Gallbladder (tissue), 1 donor: ENCODE measurements around a stretch of chr21.

DNA sequence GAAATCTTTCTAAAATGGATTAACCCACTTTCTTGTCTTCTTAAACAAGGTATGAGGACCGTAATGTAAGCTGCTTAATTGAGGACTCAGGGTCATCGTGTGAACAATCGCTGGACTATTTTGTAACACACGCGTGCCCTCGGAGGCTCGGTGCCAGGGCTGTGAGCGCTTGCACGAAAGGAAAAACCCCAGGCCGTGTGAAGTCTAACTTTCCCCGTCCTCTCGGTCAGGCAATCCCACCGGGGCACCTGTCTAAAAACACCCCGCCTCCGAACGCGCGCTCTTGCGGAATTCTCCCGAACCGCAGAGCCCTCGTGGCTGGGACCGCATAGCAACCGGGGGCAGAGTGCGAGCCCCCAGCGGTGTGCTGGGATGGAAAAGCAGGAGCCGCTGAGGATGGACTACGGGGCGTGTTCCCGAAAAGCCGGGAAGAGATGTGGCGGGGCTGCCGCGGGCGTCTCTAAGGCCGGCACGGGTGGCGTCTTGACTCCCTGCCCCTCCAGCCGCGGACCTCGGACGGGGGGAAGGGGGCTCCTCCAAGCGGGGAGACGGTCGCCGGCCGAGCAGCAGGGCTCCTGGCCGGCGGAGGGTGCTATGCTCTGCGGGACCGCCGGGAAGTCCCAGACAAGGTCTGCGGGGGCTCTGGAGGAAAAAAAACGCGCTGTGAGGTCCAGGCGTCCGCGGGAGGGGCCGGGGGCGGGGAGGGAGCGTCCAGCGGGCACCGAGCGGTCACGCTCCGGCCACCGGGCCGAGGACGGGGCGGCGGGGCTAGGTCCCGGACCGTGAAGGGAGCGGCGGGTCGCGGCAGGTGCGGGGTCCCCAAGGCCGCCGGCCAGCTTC lies 984 bp downstream of the ZBTB21 start:
- PRO-cap: bidirectional peak, plus-strand start at position 411 of the sequence, minus-strand start at position 343 of the sequence; bidirectional peak, plus-strand start at position 702 of the sequence, minus-strand start at position 558 of the sequence

DNA sequence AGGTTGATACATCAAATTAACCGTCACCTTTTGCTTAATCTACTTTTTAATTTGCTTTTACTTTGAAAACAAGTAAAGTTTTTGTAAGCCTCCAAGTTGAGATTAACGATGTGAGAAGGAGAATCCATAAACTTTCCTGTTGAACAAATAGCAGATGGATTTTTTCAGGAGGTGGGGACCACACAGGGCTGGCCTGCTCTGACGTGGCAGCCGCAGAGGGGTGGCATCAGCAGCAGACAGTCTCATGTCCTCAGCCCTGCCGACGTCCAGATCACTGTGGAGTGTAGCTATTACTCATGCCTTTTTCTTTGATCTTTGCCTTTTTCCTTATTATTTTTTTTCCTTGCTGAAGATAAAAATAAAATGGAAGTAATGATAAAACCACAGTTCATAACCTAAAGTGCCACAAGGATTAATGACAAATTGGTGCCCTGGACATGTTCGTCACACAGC lies 15.2 kb upstream of the ZBTB21 start:
- PRO-cap: no peak

- PRO-cap: no peak
Observed at GRCh38 chr21:42156951-42157612, 61.9 kb upstream of the ABCG1 start.

GRCh38 chr21:42171439-42171725 lies 47.6 kb upstream of the ABCG1 start:
- PRO-cap: no peak

- PRO-cap: no peak
Observed at GRCh38 chr21:42228521-42229033, 9.6 kb downstream of the ABCG1 start.

DNA sequence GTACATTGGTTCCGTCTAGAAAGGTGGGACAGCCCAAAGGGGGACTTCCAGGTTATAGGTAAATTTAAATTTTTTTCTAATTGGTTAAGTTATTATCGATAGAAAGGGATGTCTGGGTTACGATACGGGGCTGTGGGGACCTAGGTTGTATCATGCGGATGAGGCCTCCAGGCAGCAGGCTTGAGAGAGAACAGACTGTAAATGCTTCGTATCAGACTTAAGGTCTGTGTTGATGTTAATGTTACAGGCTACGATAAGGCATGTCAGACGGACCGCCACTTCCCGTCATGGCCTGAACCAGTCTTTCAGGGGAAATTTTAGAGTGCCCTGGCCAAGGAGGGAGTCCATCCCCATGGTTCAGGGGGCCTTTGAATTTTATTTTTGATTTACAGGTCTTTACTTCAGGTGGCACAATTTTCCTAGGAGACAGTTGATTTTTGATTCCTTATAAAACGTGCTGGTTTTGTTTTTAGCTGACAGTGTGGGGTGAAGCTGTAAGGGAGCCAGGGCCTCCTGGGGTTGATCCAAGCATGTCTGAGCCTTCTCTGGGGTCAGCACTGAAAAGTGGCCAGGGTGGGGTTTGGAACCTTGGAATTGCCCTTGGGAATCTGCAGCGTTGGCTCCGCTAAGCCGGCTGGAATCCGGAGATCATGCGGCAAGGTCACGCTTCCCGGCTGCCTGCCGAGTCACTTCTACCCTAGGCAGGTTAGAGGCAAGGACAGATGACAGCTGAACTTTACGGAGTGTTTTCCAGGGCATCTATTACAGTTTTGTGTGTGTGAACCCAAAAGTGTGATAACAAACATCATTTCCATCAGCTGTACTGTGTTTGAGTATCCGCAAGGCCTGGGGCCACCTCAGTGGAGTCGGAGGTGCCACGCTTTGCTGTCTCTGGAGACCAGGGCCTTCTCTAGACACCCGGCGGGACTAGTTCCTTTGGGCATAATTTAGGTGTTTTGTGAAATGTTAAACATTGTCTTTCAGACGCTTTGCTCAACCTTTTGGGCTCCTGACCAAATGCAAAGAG lies 16.9 kb downstream of the ABCG1 start:
- PRO-cap: no peak

DNA sequence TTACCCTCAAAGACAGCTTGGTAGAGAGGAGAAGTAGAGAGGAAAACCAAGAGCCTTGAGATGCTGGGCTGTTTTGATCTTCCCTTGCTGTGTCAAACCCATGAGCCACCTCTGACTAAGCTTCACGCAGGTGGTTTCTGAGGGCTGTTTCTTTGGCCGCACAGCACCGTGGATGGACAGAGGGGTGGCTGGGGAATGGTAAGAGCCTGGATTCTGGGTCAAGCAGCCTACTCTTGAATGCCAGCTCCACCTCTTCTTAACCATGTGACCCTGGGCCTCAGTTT lies 18.7 kb downstream of the ABCG1 start:
- PRO-cap: no peak

- PRO-cap: no peak
Observed at GRCh38 chr21:42287743-42288197, 27.4 kb downstream of the TFF3 start.

DNA sequence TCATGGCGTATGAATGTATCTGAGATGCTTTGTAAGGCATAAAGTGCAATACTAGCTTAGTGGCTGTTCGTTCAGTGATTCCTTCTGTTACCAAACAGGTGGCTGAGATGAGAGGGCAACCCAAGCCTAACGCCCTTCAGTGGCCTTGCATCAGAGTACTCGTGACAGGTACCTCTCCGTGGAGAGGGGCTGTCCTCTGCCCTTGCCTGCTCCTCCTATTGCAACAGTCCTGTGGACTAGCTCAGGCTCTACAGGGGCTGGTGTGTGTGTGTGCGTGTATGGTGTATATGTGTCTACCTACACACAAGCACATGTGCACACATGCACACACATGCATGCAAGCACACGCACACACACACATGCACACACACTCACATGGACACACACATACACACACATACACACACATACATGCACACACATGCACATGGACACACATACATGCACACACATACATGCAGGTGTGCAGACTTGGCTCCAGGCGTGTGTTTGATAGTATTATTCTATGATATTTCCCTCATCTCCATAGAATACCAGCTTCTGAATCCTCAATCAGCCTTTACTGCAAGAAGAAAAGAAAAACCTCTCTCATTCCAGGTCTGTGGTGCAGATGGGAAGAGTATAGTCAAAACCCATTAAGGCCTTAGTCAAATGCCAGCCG lies 15.1 kb downstream of the TFF3 start:
- PRO-cap: no peak

GRCh38 chr21:42308434-42309025 lies 6.7 kb downstream of the TFF3 start:
- PRO-cap: no peak

DNA sequence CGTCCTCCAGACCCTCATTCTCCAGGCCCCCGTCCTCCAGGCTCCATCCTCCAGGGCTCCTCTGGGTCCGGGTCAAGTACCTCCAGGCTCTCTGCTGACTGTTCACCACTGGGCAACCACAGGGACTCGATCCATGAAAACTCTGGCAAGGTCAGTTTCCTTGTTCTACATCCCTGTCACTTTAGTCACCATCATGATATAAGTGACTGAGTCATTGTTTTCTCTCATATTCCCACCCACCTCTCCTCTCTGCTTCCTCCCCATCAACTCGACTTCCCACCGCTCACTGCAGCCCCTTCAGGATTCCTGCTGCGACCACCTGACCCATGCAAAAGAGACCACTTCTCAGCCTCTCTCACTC lies 1.5 kb upstream of the TFF2 start:
- PRO-cap: no peak

GRCh38 chr21:42414940-42415576 lies 11.4 kb downstream of the UBASH3A start:
- PRO-cap: no peak

DNA sequence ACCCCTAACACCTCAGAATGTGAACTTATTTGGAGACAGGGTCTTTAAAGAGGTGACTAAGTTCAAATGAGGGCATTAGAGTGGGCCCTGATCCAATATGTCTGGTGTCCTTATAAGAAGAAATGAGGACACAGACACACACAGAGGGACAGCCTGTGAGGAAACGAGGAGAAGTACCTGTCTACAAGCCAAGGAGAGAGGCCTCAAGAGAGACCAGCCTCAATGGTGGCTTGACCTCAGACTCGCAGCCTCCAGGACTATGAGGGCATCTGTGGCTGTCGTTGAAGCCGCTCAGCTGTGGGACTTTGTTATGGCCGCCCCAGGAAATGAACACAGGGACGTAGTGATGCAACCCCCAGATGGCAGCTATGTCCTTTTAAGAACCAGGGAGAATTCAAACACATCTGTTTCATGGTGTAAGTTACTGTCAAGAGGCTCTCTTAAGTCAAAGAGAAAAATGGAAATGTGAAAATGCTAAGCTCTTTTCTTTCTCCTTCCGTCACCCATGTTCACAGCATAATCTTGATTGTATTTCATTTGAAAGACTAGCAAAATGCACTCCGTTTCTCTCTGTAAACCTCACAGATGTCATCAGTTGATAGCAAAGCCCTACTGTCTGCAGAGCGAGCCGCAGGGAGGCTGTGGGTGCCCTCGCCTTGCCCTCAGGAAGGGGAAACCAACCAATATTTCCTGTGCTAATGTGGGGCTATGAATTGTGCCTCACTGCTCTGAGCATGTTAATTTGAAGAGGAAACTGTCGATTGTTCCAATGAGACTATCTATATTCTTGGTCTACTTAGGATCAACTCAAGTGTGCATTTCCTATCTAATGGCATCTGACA lies 21.3 kb downstream of the UBASH3A start:
- PRO-cap: no peak

DNA sequence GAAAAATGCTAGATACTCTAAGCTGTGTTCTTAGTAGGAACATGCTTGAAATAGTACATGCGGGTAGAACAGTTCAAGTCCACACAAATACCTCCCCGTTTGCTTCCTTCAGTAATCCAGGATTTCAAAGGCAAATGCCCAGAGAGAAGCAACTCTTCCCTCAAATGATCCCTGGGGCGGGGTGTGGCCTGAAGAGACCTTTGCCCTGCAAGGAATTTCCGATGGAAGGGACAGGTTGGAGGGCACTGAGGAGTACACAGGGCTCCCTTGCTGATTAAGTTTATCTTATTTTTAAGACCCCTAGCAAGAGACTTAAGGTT lies 2.7 kb downstream of the RSPH1 start:
- PRO-cap: no peak

DNA sequence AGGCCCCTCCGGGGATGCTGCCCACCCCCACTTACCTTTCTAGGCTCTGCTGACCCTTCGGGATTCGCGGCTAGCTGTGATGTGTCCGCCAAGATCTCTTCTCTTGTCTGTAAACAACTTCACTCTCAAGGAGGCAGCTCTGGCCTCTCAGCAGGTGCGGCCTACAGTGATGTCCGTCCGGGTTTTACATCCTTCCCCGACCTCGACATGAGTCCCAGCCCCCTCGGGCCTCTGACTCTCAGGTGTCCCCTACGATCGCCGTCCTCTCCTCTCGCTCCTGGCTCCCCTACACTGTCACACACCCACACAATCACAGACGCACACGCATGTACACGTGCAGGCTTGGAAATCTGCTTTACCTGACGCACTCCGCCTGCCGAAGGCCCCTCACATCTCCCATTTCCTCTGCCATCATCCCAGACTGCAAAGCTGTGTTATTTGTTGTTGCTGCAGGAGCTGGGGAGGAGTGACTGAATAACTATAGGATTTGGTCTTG lies 804 bp upstream of the RSPH1 start:
- PRO-cap: bidirectional peak, plus-strand start at position 258 of the sequence, minus-strand start at position 279 of the sequence

- PRO-cap: no peak
Observed at GRCh38 chr21:42661599-42662087, 8.2 kb downstream of the PDE9A start.

- PRO-cap: no peak
Observed at GRCh38 chr21:42703950-42704465, 50.6 kb downstream of the PDE9A start.

DNA sequence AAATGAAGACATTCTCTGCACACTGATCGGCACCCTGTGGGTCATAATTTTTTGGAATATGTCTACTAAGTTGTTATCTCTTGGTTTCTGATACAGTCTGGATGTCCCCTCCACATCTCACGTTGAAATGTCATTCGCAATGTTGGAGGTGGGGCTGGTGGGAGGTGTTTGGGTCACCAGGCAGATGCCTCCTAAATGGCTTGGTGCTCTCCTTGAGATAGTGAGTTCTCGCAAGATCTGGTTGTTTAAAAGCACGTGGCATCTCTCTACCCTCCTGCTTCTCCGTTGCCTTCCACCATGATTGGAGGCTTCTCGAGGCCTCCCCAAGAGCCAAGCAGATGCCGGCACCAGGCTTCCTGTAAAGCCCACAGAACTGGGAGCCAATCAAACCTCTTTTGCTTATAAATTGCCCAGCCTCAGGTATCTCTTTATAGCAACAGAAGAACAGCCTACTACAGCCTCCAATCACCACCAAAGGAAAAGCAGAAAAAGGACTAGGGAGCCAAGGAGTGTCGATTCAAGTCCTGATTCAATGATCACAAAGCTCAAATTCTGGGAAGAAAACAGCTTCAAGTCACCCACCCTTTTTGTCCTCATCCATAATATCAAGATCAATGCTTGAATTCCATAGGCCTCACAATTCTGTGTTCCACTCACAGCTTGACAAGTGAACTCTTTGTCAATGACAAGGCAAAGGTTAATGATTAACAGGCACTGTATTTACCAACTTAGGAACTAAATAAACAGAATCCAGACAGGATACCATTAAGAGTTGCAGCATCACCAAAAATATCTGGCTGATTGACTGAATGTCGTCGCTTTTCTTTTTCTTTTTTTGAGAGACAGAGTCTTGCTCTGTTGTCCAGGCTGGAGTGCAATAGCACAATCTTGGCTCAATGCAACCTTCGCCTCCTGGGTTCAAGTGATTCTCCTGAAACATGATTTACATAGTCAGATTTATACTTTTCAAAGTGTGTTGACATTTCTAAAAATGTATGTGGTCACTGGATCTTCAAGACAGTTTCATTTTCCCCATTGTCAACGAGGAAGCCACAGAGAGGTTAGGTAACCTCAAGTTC lies 80.7 kb downstream of the PDE9A start:
- PRO-cap: no peak

DNA sequence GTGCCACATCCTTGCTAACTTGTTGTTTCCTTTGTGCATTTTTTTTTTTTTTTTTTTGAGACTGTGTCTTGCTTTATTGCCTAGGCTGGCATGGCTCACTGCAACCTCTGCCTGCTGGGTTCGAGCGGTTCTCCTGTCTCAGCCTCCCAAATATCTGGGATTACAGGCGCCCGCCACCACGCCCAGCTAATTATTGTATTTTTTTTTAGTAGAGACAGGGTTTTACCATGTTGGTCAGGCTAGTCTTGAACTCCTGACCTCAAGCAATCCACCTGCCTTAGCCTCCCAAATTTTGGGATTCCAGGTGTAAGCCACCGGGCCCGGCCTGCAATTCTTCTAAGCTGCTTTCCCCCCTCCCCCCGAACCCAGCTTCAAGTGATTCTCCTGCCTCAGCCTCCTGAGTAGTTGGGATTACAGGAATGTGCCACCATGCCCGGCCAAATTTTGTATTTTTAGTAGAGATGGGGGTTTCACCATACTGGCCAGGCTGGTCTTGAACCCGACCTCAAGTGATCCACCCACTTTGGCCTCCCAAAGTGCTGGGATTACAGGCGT lies 47.1 kb downstream of the WDR4 start:
- PRO-cap: no peak

DNA sequence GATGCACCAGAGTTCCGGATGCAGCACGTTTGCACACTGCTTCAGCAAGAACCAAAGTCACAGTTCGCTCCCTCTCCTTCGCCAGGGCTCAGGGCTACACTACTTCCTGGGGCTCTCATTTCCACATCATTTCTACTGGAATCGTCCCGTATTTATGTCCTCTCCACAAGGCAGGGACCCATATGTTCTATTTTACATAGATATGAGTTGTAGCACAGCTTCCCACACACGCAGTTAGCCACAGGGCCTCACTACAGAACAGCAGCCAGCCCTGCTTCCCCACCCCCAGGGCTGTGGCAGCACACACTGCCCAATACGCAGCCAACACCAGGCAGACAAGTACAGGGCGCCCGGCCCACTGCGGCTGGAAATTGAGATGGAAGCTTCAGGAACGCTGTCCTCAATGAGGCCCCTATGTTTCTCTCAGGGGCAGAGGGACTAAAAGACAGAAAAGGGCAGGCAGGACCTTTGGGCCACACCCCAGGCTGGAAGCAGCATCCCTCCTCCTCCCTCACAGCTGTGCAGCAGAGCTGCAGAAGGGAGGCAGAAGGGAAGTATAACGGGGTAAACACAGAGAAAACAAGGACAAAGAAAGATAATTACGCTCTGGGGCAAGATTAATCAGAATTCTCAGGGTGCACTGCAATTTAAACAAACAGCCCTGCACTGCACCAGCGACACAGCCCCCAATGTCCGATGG lies 14.6 kb downstream of the WDR4 start:
- PRO-cap: no peak